ENCODE measurements around a stretch of chr22.

DNA sequence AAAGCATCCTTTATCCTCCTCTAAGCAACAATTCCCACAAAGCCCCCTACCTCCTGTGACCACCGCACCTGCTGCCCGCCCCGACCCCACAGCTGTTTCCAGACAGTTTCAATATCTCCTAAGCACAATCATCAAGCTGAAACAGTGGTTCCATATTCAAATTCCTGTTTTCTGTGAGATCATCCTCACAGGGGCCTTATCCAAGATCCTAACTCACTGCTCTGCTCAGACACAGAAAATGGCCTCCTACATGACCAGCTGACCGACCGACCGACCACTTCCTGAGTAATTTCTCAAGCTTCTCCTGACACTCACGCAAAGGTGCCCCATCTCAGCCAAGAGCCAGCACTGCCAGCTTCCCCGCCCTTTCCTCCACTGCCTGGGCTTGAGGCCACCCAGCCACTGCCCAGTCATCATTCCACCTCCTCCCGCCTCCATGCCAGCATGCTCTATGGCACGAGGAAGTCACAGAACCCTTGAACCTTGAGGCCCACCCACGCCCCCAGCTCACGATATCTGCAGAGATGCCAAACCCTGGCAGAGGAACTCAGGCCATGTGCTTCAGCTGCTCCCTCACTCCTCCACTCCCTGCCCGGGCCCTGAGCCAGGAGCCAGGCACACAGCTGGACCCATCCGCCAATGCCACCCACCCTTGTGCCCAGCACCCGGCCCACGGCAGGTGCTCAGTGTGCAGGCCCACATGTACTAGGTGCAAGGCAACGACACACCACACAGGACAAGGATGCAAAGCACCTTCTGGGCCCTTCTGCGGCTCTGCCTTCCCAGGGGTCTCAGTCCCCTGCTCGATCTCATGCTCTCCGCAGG is 14.0 kb downstream of the KIAA0930 start:
- CAGE, long polyA plus RNA: no peak
- RRBS: 20% methylated on average over 3 of the region's 20 CpGs

GRCh38 chr22:45290627-45291194 is 6.0 kb downstream of the UPK3A start:
- CAGE, long polyA plus RNA: no peak
- RRBS: no CpG with 5 or more reads among the region's 17 CpGs

- CAGE, long polyA plus RNA: no peak
- RRBS: no CpG with 5 or more reads among the region's 6 CpGs
These were observed 9.0 kb downstream of the FAM118A start for GRCh38 chr22:45318778-45319065.

DNA sequence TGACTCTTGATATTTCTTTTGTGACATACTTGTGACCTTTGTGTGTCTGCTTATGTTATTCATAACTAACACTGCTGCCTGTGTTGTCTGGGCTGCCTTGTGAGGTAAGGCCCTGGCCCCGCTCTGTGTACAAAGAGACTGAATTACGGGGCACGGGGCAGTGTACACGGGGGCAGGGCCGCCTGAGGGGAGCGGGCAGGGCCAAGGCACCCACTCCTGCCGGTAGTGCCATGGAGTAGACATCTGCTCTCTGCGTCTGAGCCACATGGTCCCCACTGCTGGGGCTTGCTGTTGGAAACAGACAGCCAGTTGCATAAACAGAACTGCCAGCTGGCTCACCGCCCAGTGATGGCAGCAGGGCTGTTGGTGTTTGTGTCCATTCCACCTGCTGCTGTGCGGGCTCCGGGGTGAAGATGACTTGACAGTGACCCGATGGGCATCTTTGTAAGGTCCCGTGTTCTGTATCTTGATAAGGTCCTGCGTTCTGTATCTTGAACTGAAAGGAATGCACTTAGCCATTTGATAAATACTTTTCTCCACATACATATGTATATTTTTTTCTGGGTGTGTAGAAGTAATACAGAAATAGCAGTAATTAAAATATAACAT is 19.9 kb downstream of the FAM118A start:
- CAGE, long polyA plus RNA: no peak
- RRBS: no CpG with 5 or more reads among the region's 14 CpGs

GRCh38 chr22:45344308-45344562 is 34.5 kb downstream of the FAM118A start:
- CAGE, long polyA plus RNA: no peak
- RRBS: no CpG with 5 or more reads among the region's 2 CpGs

GRCh38 chr22:45525318-45526041 is 22.8 kb downstream of the FBLN1 start:
- CAGE, long polyA plus RNA: no peak
- RRBS: no CpG with 5 or more reads among the region's 22 CpGs

DNA sequence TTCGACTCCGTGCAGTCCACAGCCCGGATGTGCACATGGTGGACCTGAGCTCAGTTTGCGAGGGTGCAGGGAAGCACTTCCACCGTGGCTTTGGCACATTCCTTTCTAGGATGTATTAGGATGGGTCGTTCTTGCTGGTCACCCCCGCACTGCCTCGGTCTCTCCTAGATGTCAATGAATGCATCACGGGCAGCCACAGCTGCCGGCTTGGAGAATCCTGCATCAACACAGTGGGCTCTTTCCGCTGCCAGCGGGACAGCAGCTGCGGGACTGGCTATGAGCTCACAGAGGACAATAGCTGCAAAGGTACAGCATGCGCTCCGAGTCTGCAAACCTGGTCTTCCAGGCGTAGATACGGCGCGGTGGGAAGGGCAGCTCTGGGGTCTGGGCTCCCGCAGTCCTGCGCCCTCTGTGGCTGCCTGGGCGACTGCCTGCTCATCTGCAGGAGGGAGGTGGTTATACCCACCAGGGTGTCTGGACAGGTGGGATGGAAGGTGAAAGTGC is 31.0 kb downstream of the FBLN1 start:
- CAGE, long polyA plus RNA: no peak
- RRBS: no CpG with 5 or more reads among the region's 22 CpGs

DNA sequence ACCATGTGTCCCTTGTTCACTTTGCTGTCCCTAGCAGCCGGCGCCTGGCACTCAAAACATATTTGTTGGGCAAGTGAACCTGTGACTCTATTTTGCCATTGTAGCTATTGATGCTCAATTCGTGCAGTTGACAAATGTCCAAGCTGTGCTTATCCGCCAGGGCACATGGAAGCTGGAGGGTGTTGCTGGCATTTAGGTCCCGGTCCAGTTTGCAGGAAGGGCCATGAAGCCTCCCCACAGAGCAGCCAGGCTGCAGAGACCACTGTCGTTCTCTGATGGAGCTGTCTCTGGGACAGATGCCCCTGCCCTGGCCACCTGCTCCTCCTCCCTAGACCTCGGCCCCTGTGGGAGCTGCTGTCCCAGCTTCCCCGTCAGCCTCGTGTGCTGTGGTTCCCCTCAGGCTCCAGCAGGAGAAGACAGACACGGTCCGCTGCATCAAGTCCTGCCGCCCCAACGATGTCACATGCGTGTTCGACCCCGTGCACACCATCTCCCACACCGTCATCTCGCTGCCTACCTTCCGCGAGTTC is 71.5 kb downstream of the FBLN1 start:
- CAGE, long polyA plus RNA: no peak
- RRBS: no CpG with 5 or more reads among the region's 20 CpGs

DNA sequence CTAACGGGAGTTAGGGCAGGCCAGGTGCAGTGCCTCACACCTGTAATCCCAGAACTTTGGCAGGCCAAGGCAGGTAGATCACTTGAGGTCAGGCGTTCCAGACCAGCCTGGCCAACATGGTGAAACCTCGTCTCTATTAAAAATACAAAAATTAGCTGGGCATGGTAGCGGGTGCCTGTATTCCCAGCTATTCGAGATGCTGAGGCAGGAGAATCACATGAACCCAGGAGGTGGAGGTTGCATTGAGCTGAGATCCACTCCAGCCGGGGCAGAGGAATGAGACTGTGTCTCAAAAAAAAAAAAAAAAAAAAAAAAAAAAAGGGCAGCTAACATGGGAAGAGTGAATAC is 69.1 kb upstream of the ATXN10 start:
- CAGE, long polyA plus RNA: no peak
- RRBS: no CpG with 5 or more reads among the region's 6 CpGs

GRCh38 chr22:45608961-45609296 is 62.7 kb upstream of the ATXN10 start:
- CAGE, long polyA plus RNA: no peak
- RRBS: no CpG with 5 or more reads among the region's 5 CpGs

DNA sequence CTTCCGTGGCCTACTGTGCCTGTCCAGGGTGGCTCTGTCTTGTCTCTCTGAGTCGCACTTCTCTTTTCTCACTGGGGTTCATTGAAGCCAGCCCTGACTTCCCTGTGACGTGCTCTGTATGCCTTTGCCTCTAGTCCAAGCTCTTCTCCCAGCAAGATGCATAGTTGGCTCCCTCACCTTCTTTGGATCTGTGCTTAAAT is 11.6 kb downstream of the ATXN10 start:
- CAGE, long polyA plus RNA: no peak
- RRBS: no CpG with 5 or more reads among the region's 3 CpGs

DNA sequence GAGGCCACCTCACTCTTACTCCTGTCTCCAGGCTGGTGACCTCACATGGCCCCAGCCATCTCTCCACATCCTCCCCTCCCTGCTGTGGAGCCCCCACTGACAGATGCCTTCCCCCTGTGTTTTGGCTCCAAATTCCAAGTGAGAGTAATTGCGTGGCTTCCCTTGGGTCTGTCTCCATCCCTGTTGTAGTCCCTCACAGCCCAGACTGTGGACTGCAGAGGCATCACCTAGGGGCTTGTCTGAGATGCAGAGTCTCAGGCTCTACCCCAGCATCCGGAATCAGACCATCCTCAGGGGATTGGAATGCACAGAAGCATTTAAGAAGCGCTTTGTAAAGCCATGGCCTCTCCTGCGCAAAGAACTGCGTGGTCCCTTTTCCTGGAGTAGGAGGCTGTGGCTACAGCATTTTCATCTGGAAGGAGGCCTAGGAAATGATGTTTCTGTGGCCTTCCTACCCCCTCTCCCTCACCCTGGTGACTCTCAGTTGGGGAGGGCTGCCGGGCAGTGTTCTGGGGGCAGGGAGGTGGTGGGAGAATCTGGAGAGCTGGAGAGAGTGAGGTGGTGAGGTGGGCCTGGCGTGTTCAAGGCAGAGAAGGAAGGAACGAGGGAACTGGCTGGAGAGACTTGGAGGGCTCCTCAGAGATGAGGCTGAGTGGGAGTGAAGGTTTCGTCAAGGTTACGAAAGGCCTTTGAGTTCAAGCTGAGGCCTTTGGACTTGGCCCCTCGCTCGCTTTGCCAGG is 91.2 kb downstream of the ATXN10 start:
- CAGE, long polyA plus RNA: no peak
- RRBS: no CpG with 5 or more reads among the region's 12 CpGs

GRCh38 chr22:45866072-45866847 is 110.7 kb downstream of the WNT7B start:
- CAGE, long polyA plus RNA: no peak
- RRBS: 7% methylated on average over 13 of the region's 68 CpGs

DNA sequence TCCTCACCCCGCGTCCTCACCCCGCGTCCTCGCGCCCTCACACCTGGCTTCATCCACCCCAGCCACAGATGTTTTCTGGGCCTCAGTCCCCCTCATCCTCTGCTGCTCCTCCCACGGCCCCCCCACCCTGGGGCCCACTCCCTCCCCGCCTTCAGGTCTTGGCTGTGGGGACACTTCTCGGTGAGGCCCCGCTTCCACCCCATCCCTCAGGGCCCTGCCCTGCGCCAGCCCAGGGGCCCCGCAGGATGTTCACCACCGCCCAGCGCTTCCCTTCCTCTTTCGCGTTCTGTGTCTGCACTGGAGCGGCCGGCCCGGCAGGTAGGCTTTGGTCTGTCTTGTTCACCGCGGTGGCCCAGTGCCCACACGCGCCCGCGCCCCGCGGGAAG is 85.6 kb downstream of the WNT7B start:
- CAGE, long polyA plus RNA: no peak
- RRBS: no CpG with 5 or more reads among the region's 27 CpGs

- CAGE, long polyA plus RNA: no peak
- RRBS: under 1% methylated on average over 2 of the region's 29 CpGs
These were observed 58.6 kb upstream of the WNT7B start for GRCh38 chr22:46035595-46035904.

DNA sequence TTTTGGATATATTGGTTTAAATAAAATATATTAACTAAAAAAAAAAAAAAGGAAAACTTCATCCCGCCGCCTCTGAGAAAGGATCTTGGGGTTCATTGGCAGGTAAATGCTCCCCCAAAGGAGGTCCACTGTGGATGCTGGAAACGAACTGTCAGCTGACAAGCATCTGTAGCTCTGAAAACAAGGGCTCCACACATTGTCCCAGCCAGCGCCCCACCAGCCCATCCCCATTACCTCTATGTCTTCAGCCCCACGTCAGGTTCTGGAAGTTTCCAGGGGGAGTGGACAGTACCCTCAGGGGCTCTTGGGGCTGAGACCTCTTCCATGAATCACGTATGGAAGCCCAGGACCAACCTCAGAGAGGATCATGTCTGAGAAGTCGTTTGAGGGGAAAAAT is 66.4 kb upstream of the WNT7B start:
- CAGE, long polyA plus RNA: no peak
- RRBS: no CpG with 5 or more reads among the region's 7 CpGs

DNA sequence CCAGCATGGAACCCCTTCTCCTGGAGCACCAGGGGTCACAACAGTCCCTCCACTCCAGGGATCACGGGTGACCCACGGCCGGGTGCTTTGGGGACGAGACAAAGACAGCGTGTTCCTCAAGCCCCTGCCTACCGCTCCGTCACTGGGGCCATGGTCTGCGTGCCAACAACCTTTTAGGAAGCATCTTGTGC is 67.2 kb upstream of the WNT7B start:
- CAGE, long polyA plus RNA: no peak
- RRBS: 2% methylated on average over 3 of the region's 8 CpGs

GRCh38 chr22:46062696-46063863 is 86.1 kb upstream of the WNT7B start:
- CAGE, long polyA plus RNA: no peak
- RRBS: 68% methylated on average over 2 of the region's 23 CpGs

- CAGE, long polyA plus RNA: no peak
- RRBS: no CpG with 5 or more reads among the region's 13 CpGs
These were observed 82.7 kb upstream of the PPARA start for GRCh38 chr22:46067422-46068252.

GRCh38 chr22:46079879-46080958 is 70.1 kb upstream of the PPARA start:
- CAGE, long polyA plus RNA: no peak
- RRBS: 1% methylated on average over 39 of the region's 58 CpGs